ENCODE data around the gene PVALEF.

- PRO-cap = no peak
- RRBS = 88% methylated on average over 7 of the region's 21 CpGs
Observed at GRCh38 chr17:80287764-80288523, 27.3 kb downstream of the RNF213 start.

- PRO-cap = no peak
- RRBS = 46% methylated on average over 12 of the region's 37 CpGs
Observed at GRCh38 chr17:80413502-80414621, 1.1 kb upstream of the ENDOV start.

- PRO-cap = no peak
- RRBS = no CpG with 5 or more reads among the region's 19 CpGs
Observed at GRCh38 chr17:80453843-80454285, 22.5 kb downstream of the NPTX1 start.

DNA sequence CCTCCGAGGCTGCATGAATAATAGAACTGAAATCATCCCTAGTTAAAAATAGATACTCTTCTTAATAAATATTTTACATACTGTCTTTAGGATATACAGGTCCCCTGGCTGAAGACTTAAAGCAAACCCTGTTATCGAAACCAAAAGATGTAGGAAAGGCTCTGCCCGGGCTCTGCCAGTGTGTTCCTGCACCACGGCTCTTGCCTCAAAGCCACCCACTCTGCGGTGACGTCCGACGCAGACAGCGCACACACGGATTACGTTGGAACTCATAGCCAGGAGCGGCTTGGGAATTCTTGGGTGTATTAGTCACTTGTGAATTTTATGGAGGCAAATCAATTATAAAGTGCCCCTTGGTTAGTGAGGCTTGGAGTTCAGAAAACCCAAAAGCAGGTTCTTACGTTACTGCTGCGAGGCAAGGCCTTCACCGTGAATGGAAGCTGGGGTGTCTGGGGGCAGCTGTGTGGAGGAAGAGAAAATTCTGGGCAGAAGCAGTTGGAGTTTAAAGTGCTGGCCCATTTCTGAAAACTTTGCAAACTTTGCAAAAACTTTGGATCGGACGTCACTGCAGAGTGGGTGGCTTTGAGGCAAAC is 25.6 kb upstream of the NPTX1 start:
- PRO-cap = unidirectional peak, minus-strand start at position 207 of the sequence
- RRBS = no CpG with 5 or more reads among the region's 17 CpGs

DNA sequence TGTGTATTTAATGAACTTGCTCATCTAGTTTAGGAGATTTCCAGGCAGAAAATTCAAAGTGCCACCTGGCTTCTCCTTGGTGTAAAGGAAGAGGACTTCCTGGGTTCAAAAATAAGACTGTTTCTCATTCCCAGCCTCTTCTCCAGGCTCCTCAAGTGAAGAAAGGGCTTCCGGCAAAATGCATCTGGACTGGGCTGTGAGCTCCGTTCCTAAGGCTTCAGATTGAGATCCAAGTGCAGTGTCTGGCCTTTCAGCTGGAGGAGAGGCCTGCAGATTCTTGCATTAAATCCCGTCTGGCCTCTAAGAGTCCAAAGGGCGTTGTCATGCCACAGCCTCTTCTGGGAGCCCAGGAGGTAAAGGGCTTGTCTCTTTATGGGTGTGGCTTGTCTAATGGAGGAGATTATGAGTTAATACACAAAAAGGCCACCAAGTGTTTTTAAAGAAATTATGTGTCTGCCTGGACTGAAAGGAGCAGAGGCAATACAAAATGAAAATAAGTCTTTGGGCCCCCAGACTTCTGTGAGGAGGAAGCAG is 55.3 kb downstream of the RPTOR start:
- PRO-cap = no peak
- RRBS = no CpG with 5 or more reads among the region's 4 CpGs

DNA sequence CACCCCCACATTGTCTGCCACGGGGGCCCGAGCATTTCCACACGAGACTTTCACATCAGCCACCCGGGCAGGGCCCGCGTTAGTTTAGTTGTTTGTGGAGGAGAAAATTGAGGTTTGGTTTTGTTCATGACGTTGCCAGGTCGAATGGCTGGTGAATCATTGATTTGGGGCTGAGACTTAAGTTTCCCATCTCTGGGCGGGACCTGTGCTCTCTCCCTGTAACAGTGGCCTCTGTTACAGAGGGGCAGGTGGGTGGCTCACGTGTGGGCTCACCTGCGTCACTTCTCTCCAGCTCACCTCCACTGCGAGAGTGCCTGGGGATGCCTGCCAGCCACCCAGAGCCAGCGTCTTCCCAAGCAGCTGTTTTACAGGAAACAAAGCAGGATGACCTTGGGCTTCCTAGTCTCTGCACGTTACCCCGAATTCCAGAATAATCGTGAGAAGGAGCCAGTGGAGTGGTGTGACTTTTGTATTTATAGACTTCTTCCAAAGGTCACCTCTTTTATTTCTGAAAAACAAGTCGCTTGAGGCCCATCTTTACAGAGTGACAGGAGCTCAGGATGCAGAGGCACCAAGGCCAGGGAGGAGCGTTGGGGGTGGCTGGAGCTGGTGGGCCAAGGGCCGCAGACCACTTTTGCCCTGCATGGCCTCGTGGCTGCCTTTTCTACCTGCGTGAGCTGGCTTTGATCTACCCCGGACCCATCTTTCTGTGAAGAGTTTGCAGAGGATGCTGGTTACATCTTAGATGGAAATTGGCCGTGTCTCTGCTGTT is 150.8 kb downstream of the RPTOR start:
- PRO-cap = no peak
- RRBS = no CpG with 5 or more reads among the region's 23 CpGs

- PRO-cap = no peak
- RRBS = 59% methylated on average over 5 of the region's 28 CpGs
Observed at GRCh38 chr17:80720842-80721772, 176.5 kb downstream of the RPTOR start.

GRCh38 chr17:80786341-80786800 is 205.3 kb upstream of the CHMP6 start:
- PRO-cap = no peak
- RRBS = no CpG with 5 or more reads among the region's 7 CpGs

DNA sequence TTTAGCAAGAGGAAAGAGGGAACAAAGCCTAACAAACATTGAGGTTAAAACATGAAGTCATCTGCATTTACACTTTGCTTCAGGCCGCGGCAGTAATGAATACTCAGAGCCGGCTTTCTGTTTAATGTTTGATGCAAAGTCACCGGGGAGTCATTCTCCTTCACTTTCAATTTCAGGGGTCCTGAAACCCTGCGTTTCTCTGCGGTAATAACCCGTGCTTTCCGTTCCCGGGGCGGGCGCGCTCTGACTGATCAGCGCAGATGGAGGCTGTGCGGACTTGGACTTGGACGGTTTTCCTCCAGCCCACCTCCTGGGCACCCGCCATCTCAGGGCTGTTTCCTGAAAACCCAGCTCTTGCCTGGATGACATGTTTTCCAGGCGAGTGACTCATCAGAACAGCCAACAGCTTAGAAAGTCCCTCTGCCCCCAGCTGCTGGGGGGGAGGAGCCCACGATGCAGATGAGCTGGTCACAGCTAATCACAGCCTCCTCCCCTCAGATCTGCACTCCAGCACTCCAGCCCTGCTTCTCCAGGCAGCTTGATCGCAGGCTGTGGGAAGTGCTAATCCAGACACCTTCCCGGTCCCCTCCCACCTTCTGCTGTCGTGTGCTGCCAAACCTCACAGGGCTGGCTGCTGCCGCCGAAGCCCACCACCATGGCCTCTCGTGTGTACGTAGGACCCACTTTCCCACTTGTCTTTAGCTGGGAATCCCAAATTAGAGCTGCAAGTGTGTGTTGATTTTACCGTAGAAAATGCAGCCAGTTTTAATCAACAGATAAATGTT is 158.6 kb upstream of the CHMP6 start:
- PRO-cap = bidirectional peak, plus-strand start at position 505 of the sequence, minus-strand start at position 328 of the sequence
- RRBS = 1% methylated on average over 5 of the region's 26 CpGs

DNA sequence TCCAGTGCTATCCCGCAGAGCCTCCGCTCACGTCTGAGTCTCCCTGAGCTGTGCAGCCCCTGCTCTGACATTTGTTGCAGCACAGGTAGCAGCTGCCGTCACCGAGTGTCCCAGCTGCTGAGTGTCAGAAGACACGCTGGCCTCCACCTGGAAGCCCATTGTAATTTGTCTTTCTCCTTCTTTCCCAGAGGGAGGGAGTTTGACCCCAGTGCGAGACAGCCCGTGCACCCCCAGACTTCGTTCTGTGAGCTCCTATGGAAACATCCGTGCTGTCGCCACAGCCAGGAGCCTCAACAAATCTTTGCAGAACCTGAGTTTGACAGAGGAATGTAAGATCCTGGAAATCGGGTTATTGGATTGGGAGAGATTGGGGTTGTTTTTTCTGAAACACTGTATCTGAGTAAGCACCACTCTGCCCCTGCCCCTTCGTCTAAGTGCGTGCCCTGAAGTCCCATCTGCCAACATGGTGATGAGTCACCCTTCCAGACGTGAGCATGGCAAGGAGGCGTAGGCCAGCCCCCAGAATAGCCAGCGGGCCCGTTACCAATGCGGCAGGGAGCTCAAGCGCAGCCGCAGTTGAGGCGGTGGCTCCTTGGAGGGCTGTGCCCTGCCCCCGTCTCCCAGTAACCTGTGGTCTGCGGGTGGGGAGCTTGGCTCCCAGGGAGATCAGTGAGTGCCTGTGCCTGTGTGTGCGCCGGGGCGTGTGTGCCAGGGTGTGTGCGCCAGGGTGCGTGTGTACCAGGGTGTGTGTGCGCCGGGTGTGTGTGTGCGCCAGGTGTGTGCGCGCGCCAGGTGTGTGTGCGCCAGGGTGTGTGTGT is 98.9 kb upstream of the CHMP6 start:
- PRO-cap = no peak
- RRBS = 96% methylated on average over 6 of the region's 36 CpGs

DNA sequence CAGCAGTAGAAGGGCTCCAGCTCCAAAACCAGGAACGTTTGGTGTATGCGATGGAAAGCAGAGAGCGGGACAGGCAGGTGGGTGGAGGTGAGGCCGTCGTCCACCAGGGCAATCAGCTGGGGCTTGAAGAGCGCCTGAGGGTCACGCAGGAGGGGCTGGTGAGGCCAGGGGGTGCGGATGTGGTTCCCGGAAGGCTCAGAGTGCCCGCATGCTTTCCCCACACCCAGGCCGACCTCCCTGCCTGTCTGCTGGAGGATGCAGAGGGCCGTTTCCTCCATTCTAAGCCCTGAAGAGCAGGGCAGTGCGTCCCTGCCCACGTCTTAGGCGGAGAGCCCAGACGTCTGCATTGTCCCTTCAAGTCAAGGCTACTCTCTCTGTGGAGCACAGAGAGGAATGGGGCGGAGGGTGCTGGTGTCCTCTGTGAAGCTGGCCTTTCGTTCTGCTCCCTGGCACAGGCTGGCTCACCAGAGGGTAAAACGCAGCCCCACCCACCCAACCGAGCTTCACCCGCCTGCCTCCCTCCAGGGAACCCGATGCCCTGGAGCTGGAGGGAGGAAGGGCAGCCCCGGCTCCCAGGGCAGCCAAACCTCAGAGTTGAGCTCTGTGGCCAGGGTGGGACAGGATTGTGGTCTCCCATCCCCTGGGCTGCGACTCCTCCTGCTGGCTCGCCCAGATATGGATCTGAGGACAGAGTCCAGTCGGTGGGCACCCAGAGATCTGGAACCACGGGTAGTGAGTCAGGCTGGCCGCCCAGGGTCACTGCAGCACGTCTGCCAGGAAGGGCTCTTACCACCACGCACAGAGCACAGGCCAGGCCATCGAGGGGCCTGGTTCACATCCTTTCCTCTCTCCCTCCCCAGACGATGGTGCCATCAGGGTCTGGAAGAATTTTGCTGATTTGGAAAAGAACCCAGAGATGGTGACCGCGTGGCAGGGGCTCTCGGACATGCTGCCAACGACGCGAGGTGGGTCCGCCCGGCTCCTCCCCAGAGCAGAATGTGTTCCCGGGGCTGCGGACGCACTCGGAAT is 42.7 kb upstream of the CHMP6 start:
- PRO-cap = no peak
- RRBS = no CpG with 5 or more reads among the region's 44 CpGs

- PRO-cap = unidirectional peak, minus-strand start at chr17:81018680
- RRBS = 0% methylated on average over 1 of the region's 31 CpGs
Observed at GRCh38 chr17:81017875-81018854, 16.8 kb upstream of the BAIAP2 start.

- PRO-cap = no peak
- RRBS = 60% methylated on average over 1 of the region's 18 CpGs
Observed at GRCh38 chr17:81023457-81023825, 11.5 kb upstream of the BAIAP2 start.

DNA sequence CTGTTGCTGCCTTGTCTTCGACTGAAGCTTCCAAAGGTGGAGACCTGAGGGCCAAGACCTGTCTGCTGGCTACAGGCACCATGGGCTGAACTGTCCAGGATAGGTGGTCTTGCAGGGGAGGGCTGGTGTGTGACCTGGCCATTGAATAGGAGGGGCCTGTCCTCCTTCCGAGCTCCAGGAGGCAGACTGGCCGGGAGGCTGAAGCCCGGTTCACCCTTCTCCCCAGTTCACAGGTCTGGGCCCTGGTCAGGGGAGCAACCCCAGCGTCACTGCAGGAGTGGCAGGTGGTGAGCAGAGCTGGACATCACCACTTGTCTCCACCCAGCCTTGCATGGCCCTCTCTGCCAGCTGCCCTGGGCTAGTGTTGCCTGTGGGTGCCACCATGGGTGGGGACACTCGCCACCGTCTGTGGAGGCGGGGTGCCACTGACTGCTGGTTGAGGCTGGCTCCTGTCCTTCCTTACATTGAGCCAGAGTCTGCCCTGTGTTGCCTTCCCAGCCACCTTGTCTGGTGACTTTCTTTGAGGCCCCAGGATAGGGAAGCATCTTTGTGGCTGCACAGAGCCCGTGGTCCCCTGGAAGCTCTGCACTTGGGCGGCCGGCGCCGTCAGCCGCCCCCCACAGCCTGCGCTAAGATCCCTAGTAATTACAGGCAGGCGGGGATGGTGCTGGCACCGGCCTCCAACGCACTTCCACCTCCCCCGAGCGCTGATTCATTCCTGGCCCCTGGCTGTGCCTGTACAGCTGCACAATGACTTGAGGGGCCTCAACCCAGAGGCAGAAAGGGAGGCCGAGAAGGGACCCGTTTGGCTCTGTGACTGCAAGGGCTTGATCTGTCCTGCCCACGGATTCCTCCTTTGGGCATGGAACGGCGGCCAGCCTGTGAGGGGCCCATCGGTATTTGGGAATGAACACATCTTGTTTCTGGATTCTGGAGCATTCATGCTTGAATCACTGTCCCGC is 5.0 kb downstream of the BAIAP2 start:
- PRO-cap = no peak
- RRBS = 30% methylated on average over 7 of the region's 27 CpGs

GRCh38 chr17:81060166-81060939 is 25.4 kb downstream of the BAIAP2 start:
- PRO-cap = no peak
- RRBS = 89% methylated on average over 5 of the region's 19 CpGs

DNA sequence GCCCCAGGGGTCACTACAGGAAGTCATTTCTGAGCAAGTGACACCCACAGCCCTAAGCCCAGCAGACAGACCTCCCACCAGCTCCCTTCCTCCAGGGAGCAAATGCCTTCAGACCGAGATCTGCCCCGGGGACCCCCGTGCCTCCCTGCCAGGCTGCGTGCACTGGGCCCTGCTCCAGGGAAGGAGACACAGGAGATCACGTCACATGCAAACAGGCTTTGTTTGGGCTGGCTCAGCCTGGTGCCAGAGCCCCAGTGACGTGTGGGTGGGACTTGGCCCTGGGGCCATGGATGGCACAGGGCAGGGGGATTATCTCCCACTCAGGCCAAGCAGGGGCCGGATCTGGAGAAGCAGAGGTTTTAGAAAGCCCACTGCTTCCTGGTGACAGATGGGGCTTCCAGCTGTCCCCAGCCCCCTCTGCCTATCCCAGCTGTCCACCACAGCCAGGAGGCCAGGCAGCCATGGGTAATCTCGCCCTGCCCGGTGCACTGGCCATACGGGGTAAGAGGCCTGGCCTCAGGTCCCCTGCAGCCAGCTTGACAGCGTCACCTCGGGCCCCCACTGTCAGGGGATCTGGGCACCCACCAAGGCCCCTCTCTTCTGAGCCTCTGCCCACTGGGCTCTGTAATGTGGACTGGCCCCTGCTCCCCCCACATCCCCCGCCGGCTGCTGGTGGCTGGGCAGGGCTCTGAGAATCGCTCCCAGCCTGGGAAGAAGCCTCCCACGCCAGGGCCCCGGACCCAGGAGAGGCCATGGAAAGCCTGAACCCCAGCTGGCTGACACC is at the start of gene PVALEF:
TSS of gene PVALEF (plus strand) at position 693 of the 784 bp plus-strand sequence.
- PRO-cap = no peak
- RRBS = 66% methylated on average over 5 of the region's 17 CpGs

DNA sequence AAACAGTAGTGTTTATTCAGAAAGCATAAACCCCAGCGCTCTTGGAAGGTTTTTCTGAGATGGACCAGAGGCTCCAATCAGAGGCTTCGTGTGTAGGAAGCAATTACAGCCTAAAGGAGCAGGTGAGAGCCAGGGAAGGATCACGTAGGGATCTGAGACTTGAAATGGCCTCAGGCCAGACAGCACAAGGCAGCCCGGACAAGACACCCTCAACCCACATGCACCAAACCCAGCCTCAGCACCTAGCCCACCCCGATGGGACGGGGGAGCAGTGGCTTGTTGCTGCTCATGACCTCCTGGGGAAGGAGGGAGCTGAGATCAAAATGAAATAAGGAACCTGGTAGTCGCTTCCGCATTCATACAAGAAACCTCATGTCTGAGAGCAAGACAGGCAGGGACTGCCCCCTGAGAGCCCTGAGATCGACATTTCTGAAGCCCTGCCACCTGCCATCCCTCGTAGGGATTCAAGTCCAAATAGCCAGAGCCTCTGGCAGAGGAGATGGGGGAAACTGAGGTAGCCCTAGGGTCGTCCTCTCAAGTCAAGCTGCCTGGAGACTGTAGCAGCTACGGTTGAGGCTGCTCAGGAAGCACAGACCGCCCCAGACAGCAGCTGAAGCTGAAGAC is 5.6 kb upstream of the CEP131 start:
- PRO-cap = no peak
- RRBS = no CpG with 5 or more reads among the region's 13 CpGs

DNA sequence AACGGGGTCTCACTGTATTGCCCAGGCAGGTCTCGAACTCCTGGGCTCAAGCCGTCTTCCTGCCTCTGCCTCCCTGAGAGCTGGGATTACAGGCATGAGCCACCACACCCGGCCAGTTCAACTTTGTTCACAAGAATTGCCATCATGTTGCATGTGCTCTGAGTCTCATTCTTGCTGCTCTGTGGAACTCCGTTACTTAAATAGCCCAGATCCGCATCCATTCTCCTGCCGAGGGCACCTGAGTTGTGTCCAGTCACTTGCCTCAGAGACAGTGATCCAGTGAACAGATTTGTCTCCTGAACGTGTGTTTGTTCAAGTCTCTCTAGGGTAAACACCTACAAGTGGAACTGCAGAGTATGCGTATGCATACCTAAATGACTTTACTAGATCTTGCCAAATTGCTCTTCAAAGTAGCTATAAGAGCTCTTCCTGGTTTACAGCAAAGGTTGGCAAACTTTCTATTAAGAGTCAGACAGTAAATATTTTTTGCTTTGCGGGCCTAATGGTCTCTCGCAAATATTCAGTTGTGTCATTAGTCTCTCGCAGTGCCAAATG is 3.4 kb upstream of the SLC38A10 start:
- PRO-cap = no peak
- RRBS = no CpG with 5 or more reads among the region's 12 CpGs

DNA sequence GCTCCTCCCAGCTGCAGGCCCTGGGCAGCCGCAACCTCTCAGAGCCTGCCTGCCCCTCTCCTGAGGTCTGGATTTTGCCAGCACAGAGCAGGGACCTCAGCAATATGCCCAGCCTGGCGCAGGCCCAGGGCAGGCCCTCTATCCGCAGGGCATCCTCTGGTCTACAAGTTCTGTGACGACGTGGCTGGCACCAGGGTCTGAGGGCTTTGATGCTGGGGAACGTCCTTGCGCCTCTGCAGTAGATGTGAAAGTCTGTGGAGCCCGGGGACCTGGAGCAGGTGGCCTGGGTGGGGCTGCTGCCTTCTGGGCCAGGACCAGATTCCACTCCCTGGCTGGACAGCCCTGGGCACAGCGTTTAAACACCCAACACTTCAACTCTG is 36.6 kb upstream of the SLC38A10 start:
- PRO-cap = no peak
- RRBS = 60% methylated on average over 1 of the region's 9 CpGs

DNA sequence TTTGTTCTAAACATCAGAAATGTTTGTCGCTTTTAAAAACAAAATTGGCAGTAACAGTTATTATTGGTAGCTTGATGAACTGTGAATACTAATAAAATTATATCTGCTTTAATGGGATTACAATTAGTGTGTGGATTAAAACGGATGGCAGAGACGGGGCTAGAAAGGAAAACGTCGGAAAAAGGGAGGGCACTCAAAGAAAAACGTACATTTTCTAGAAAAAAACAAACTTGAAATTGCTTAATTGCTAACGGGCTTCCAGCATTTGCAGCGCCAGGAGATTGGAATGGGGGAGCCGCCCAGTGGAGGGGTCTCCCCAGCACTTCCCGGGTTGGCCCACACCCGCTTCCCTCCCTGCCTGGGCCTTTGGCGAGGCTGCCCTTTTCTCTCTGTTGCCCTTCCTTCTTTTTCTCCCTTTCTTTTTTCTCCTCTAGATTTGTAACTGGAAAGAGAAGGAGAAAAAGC is 5.8 kb downstream of the BAHCC1 start:
- PRO-cap = no peak
- RRBS = no CpG with 5 or more reads among the region's 12 CpGs